Cardiac muscle cell (in vitro differentiated cells and primary cell): ENCODE data around the gene RUNX1.

DNA sequence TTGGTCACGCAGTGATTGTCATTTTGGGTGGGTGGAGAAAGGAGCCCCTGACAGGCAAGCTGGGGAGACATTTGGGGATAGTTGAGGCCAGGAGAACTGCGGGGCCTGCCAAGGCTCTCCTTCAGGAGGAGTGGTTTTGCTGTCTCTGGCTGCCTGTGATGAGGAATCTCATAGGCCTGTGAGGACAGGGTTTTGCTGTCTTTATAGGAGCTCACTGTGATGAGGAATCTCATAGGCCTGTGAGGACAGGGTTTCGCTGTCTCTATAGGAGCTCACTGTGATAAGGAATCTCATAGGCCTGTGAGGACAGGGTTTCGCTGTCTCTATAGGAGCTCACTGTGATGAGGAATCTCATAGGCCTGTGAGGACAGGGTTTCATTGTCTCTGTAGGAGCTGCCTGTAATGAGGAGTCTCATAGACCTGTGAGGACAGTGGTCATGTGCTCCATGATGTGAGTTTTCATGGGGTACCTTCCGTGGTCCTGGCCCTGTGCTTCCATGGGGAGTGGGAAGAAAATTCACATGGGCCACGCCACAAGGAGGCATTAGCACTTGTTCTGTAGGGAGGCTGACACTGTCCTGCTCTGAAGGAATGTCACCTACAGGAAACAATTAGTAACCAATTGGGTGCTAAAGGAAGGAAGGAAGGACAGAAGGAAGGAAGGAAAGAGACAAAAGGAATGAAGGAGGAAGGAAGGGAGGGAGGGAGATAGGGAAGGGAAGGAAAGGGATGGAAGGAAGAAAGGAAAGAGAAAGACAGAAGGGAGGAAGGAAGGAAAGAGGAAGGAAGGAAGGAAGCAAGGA is 29.1 kb downstream of the CLIC6 start:
- RAMPAGE, long total RNA, result no peak
- RRBS, result no CpG with 5 or more reads among the region's 6 CpGs

DNA sequence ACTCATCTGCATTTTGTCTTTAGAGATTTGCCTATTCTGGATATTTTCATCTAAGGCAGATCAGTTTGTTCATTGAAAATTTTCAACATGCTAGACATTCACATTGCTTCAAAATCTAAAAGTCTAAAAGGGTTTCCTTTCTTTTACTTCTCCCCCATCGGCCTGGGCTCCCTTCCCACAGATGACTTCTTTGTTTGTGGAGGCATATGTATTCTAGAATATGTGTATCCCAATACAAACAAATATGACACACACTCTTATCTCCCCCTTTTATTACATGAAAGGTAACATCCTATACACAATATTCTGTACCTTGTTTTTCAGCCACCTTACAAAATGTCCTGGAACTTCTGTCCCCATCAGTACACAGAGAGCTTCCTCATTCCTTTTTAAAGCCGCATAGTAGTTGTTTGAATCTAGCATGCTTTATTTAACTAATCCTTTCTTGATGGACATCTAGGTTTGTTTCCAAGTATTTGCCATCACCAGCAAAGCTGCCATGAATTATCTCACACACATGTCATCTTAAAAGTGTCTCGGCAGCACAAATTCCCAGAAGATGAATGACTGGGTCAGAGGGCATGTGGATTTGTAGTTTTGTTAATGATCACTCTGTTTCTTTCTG is 68.1 kb downstream of the CLIC6 start:
- RAMPAGE, long total RNA, result no peak
- RRBS, result no CpG with 5 or more reads among the region's 3 CpGs

- RAMPAGE, long total RNA, result no peak
- RRBS, result no CpG with 5 or more reads among the region's 13 CpGs
Observed at GRCh38 chr21:34839741-34840479, 171.1 kb downstream of the CLIC6 start.

DNA sequence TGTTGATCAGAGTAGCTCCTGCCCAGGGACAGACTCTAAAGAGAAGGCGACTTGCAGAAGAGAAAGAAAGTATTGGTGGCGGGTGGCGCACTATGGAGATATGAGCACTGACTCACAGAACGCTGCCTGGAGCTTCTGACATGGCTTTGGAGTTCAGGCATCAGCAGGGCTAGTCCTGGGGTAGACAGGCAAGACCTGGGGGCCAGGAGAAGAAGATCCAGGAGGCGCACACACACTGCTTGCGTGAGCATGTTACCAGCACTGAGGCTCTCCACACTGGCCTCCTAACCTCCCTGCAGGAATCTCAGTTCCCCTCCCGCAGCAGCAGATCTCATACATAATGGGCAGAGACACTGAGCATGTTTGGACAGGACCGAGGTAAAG is 175.3 kb downstream of the CLIC6 start:
- RAMPAGE, long total RNA, result no peak
- RRBS, result no CpG with 5 or more reads among the region's 8 CpGs

DNA sequence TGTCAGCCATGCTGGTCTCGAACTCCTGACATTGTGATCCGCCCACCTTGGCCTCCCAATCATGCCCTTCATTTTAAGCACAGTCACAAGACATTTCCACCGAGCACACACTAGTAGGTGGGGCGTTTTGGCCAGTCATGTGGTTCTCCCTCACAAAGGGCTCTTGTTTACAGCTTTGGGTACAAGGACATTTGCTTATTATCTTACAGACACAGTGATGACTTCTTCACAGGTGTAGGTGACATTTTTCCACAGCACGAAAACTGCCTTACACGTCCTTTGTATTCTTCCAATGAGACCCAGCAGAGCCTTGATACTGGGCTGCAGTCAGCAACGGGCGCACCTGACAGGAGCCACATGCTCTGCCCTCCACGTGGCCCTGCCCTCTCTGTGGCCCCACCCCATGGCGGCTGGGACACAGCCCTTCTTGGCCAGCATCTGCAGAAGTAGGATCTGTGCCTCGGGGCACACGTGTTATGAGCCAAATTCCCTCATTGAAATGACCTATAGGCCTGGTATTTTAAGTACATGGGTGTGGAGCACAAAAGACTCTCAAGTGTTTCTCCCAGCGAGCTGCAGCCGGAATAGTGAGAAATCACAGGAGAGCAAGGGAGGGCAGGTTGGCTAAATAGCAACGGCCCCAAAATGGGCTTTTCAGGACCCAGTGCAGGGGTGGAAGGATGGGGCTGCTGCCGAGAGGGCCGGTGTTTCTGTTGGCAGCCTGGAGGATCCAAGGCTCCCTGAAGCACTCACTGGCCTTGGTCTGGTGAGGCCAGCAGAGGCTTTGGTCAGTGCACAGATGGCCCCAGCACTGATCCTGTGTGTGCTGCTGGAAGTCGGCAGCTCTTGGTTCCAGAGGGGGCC is 185.1 kb downstream of the RUNX1 start:
- RAMPAGE, long total RNA, result no peak
- RRBS, result 100% methylated on average over 1 of the region's 18 CpGs

DNA sequence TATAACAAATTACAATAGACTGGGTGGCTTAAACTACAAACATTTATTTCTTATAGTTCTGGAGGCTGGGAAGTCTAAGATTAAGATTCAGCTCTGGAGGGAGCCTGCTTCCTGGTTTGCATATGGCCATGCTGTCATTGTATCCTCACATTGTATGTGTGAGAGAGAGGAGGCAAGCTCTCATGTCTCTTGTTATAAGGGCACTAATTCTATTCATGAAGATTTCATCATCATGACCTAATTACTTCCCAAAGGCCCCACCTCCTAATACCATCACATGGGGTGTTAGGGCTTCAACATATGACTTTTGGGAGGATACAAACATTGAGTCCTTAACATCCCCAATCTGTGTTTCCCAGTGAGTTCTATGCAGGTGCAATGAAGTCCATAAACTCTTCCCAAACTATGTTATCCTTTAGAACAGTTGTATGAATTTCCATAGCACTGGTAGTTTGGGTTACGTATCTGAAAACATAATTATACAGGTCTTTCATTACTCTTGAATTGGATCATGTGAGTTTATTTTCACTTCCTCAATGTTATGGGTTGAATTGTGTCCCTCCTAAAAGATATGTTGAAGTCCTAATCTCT is 124.3 kb downstream of the RUNX1 start:
- RAMPAGE, long total RNA, result no peak
- RRBS, result no CpG with 5 or more reads among the region's 1 CpG

GRCh38 chr21:34974108-34974621 is 74.9 kb downstream of the RUNX1 start:
- RAMPAGE, long total RNA, result no peak
- RRBS, result no CpG with 5 or more reads among the region's 8 CpGs

- RAMPAGE, long total RNA, result no peak
- RRBS, result no CpG with 5 or more reads among the region's 6 CpGs
Observed at GRCh38 chr21:35044550-35045008, 4.5 kb downstream of the RUNX1 start.

DNA sequence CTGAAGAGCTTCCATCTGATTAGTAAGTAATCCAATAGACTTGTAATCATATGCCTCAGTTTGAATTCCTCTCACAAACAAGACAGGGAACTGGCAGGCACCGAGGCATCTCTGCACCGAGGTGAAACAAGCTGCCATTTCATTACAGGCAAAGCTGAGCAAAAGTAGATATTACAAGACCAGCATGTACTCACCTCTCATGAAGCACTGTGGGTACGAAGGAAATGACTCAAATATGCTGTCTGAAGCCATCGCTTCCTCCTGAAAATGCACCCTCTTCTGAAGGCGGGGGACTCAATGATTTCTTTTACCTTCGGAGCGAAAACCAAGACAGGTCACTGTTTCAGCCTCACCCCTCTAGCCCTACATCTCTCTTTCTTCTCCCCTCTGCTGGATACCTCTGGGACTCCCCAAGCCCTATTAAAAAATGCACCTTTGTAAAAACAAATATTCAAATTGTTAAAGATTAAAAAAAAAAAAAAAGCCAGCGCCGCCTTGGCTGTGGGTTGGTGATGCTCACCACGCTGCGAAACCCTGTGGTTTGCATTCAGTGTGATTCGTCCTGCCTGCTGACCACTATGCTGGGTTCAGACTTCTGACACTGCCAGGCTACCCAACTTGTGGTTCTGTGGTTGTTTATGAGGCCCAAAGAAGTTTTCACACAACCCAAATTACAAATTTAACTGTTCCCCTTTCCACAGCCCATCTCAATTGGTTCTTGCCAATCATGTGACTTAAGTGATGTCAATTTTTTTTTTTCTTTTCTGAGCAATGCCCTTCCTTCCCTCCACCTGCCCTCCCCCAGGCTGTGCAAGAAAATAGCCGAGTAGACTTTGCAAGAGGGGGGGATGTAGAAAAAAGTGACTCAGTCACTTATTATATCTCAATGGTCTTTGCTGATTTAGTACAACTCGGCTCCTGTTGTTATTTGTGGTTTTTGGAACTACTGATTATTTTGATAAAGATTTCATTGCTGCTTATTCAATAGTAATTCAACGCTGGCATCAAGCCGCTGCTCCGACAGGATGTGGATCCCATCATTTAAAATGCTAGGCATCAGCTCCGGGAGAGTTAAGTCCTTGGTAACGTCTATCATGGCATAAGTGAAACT is at the start of gene RUNX1:
Gene RUNX1, minus strand, starts transcription at position 655 of the 1,111 bp plus-strand sequence.
- RAMPAGE, long total RNA, result no peak
- RRBS, result no CpG with 5 or more reads among the region's 19 CpGs

DNA sequence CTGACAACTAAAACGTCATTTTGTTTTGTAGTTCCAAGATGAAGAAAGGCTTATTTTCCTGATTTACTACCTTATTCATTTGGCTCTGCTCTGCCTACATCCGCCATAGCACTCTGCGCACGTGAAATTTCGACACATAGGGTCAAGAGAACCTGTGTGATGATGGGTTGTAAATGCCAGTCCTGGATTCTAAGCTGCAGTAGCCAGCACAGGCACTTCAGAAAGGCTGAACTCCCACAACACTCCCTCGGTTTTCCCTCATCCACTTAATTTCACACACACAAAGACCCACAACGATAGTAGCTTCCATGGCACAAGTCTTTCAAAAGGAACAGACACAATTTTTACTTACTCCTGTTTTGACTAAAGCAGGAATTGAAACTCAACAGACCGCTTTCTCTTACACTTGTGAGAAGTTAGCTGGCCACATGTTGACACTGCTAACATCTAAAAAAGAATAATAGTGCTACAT is 1.3 kb upstream of the RUNX1 start:
- RAMPAGE, long total RNA, result no peak
- RRBS, result no CpG with 5 or more reads among the region's 8 CpGs

- RAMPAGE, long total RNA, result no peak
- RRBS, result no CpG with 5 or more reads among the region's 3 CpGs
Observed at GRCh38 chr21:35052936-35053238, 3.8 kb upstream of the RUNX1 start.

GRCh38 chr21:36187066-36187534 is 30.5 kb downstream of the DOP1B start:
- RAMPAGE, long total RNA, result no peak
- RRBS, result no CpG with 5 or more reads among the region's 6 CpGs

DNA sequence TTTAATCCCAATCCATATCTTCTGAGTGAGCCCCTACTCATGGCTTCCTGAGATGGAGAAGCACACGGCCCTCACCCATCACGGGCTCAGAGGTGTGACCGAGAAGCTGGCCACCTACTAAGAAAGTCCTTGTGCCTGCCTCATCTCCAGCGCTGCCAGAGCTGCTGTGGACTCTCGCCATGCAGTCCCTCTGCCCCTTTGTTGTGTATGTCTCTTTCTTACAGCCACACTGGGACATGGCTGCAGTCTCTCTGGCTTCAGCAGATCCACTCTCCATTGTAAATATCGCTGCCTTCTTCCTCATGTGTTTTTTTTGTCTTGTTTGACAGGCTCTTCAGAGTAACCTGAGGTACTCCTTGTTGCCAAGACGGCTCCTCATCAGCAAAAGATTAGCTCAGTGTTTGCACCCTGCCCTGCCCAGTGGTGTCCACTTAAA is 42.1 kb downstream of the DOP1B start:
- RAMPAGE, long total RNA, result no peak
- RRBS, result no CpG with 5 or more reads among the region's 7 CpGs

DNA sequence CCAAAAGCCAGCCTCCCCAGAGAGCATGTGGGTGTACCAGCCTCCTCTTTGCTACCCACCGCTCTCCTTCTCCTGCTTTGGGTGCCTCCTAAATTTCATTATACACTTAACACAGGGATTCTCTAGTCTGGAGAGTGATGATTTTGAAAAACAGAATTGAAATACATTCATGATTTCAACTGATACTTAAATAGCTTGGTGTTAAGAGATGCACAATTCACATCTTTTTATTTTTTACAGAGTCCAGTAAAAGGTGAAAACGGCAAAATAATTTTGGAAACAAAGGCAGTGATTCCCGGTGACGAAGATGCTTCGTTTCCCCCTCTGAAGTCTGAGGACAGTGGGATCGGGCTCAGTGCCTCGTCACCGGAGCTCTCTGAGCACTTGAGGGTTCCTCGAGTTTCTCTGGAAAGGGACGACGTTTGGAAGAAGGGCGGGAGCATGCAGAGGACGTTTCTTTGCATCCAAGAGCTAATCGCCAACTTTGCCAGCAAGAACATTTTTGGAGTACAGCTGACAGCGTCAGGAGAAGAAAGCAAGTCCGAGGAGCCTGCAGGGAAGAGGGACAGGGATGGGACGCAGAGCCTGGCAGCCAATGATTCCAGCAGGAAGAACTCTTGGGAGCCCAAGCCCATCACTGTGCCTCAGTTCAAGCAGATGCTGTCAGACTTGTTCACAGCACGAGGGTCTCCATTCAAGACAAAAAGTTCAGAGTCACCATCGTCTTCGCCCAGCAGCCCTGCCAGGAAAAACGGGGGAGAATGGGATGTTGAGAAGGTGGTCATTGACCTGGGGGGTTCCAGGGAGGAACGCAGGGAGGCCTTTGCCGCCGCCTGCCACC is 73.8 kb downstream of the DOP1B start:
- RAMPAGE, long total RNA, result no peak
- RRBS, result 90% methylated on average over 6 of the region's 24 CpGs

GRCh38 chr21:36337643-36338182 is 17.7 kb downstream of the MORC3 start:
- RAMPAGE, long total RNA, result no peak
- RRBS, result no CpG with 5 or more reads among the region's 6 CpGs

GRCh38 chr21:36699677-36700298 is 873 bp downstream of the SIM2 start:
- RAMPAGE, long total RNA, result no peak
- RRBS, result 1% methylated on average over 7 of the region's 51 CpGs

GRCh38 chr21:36877244-36878307 is 88.9 kb downstream of the HLCS start:
- RAMPAGE, long total RNA, result no peak

DNA sequence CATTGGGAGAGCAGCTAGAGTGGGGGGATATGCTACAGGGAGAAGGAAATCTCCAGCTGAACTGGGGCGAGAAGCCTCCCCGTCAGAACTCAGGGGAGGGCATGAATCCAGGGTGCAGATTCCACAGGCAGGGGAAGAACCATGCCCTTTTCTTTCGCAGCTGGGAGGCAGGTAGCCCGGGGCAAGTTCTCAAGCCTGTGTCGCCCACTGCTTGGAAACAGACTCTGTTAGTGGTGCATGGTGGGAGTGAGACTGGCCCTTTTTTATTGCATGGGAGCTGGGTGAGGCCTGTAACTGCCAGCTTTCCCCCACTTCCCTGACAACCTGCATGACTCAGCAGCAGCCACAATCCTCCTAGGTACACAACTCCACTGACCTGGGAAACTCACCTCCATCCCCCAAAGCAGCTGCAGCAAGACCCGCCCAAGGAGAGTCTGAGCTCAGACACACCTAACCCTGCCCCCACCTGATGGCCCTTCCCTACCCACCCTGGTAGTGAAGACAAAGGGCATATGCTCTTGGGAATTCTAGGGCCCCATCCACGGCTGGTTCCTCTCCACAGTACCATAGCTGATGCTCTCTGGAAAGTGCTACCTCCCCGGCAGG is 25.8 kb downstream of the PIGP start:
- RAMPAGE, long total RNA, result no peak
- RRBS, result no CpG with 5 or more reads among the region's 8 CpGs

DNA sequence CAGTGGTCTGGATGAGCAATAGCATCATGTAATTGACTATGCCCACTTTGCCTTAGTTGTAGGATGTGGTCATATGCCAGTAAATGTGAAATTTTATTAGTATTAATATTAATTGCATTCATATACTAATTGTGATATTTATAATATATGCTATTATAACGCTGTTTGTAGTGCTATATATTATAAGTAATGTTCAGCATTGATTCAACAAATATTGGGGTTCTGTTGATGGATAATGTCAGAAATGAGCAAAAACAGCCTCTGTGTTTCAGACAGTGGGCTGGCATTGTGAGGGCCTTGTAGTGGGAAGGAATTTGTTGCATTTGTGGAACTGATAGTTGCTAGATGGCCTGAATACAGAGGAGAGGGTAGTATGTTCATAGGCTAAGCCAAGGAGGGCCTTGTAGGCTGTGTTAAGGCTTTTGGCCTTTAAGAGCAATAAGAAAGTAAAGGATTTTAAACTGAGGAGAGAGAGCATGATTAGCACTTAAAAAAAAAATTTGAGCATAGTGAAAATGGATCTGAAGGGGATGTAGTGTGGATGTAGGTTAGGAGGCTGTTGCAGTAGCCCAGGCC is 30.5 kb downstream of the TTC3 start:
- RAMPAGE, long total RNA, result no peak
- RRBS, result no CpG with 5 or more reads among the region's 1 CpG

DNA sequence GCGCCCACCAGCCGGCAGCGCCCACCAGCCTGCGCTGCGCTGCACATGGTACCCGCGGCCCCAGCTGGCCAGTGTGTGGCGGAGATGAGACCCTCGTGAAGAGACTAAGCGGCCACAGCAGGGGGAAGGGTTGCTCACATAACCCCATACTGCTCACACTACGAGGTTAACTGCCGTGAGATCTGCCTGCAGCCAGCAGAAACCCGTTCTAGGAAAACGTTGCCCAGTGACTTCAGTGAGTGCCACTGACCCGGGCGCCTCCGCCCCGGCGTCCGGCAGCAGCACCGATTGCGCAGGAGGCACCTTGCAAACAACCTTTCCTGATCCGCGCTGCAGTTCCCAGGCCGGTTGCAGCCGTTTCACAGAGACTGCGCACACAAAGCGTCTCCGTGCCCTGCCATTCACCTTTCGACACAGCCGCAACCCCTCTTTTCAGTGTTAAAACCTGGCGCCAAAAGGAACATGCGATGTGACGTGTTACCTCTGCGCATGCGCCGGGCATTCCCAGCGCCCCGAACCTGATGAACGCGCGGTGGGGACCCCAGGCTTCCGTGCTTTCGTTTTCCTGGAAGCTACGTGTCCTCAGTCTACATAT is 9.1 kb downstream of the VPS26C start:
- RAMPAGE, long total RNA, result no peak
- RRBS, result 10% methylated on average over 8 of the region's 45 CpGs